Endodermal cell (in vitro differentiated cells): ENCODE results near the genes NUTM2G, TSTD2 and ANP32B.

- PRO-cap = unidirectional peak, plus-strand start at chr9:96618885
These were observed 1.2 kb downstream of the CDC14B start for GRCh38 chr9:96618240-96619029.

GRCh38 chr9:96818129-96818724 is 36.1 kb downstream of the ZNF782 start:
- PRO-cap = no peak

DNA sequence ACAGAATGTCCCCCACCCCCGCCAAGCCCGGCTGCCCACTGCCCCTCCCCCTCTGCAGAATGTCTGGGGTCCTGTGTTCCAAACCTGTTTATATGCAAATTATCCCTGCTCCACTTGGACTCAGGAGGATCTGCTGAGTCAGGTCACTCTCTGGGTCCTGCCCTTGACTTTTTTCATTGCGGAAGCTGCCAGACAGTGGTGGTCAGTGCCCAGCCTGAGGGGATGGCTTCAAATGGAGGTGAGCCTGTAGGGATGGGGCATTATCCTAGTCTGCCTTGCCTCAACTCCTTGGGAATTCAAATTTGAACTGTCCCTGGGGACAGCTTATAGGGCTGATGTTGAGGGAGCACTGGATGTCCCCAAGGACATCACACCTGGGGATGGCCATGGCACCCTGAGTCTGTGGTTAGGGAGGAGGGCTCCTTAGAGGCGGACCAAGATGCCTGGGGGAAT is at the start of gene NUTM2G:
Gene NUTM2G, plus strand, starts transcription at position 41 of the 453 bp plus-strand sequence.
- PRO-cap = no peak

DNA sequence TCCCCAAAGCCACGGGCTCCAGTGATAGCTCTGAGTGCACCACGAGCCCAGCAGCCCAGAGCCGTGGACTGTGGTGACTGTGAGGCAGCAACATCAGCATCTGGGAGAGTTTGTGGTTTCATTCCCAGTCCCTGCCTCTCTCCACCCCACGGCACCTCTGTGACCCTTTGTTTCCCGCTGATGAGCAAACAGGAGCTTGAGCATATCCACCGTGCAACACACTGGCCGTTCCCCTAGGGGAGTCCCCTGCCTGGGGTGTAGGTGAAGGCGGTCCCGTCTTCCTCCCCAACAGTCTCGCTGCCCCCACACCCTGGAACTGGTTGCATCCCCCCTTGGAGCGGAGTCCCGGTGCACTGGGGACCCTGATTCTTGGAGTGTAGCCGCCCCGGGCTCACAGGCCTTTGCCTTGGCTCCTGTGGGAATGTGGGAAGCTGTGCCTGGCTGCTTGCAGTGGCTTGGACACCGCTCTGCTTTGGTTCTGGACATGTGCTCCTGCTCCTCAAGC is 5.5 kb downstream of the NUTM2G start:
- PRO-cap = no peak

DNA sequence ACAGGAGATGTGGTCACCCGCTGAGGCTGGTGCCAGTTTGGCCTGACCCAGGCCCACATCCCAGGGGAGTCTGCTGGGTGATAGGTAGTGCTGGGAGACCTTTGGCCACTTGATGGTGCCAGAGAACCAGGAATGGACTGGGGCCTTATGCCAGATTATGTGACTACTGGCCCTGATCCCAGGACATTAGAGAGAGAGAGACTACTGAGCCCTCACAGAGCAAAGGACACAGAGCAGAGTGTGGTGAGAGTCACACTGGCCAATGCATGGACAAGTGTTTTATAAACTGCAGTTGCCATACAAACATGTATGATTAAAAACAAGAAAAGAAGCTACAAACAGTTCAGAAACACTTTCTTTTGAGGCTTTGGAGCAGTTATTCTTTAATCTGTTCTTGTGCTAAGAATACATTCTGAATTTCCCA is 32.8 kb upstream of the TMOD1 start:
- PRO-cap = unidirectional peak, plus-strand start at position 215 of the sequence

GRCh38 chr9:97500241-97500583 is 1.3 kb upstream of the TMOD1 start:
- PRO-cap = no peak

GRCh38 chr9:97500897-97501341 is 547 bp upstream of the TMOD1 start:
- PRO-cap = no peak

- PRO-cap = no peak
These were observed 9.3 kb downstream of the TMOD1 start for GRCh38 chr9:97510525-97511505.

- PRO-cap = no peak
These were observed 51.7 kb downstream of the TMOD1 start for GRCh38 chr9:97553135-97553604.

- PRO-cap = bidirectional peak, plus-strand start at chr9:97632446, minus-strand start at chr9:97632425
These were observed 773 bp downstream of the TSTD2 start for GRCh38 chr9:97632183-97633007.

- PRO-cap = bidirectional peak, plus-strand start at chr9:97633039, minus-strand start at chr9:97633056; bidirectional peak, plus-strand start at chr9:97633821, minus-strand start at chr9:97633301
These were observed at the start of gene TSTD2 for GRCh38 chr9:97633008-97634108. Gene TSTD2, minus strand, starts transcription at chr9:97633368.

GRCh38 chr9:97876720-97877339 is 23.8 kb downstream of the FOXE1 start:
- PRO-cap = no peak

- PRO-cap = no peak
These were observed 1.7 kb upstream of the TRMO start for GRCh38 chr9:97923710-97924626.

DNA sequence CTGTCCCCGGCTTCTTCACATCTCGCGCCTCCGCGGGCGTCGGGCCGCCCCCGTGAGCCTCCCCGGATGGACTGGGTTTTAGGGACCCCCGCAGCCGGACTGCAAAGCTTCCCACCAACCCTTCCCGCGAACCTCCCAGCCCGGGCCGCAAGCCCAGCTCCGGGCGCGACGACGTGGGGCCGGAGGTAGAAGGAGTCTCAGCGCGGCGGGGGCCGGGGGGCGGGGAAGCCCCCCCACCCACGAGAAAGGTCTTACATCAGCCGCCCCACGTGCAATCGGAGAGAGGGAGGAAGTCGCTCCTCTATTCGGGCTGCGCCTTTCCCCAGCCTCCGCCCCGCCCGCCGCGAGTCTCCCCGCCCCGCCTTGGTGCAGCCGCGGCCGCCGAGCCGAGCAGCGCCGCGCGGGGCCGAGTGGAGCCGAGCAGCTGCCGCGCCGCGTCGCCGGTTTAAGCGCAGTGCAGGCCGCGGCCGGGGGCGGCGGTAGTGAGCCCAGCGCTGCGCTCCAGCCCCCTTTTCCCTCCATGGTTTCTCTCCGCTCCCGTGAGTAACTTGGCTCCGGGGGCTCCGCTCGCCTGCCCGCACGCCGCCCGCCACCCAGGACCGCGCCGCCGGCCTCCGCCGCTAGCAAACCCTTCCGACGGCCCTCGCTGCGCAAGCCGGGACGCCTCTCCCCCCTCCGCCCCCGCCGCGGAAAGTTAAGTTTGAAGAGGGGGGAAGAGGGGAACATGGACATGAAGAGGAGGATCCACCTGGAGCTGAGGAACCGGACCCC is at the start of gene ANP32B:
Gene ANP32B, plus strand, starts transcription at position 510 of the 771 bp plus-strand sequence.
- PRO-cap = bidirectional peak, plus-strand start at position 510 of the sequence, minus-strand start at position 199 of the sequence

DNA sequence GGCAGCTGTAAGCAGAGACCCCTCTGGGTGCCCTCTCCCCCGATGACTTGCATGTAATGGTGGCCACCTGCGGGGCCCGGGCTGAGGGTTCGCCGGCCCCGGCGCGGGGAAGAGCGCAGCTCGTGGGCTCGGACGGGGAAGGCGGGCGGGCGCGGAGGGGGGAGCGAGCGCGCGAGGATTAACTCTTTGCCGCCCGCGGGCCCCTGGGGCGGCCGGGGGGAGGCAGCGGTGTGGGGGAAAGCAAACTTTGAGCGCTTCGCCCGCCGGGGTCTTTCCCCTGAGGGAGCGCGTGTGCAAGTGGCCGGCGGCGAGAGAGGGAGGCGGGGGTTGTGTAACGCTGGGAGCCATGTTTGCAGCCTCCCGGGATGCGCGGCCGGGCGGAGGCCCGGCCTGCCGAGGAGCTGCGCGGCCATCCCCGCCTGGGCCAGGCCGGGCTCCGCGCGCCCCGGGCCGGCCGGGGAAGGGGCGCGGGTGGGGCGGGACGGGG is 505 bp downstream of the ANP32B start:
- PRO-cap = bidirectional peak, plus-strand start at position 269 of the sequence, minus-strand start at position 303 of the sequence

- PRO-cap = bidirectional peak, plus-strand start at chr9:97984365, minus-strand start at chr9:97984144
These were observed 1.3 kb downstream of the ANP32B start for GRCh38 chr9:97984090-97985170.

GRCh38 chr9:98099598-98100424 is 19.2 kb downstream of the TRIM14 start:
- PRO-cap = no peak

GRCh38 chr9:98191470-98192429 is 687 bp downstream of the CORO2A start:
- PRO-cap = no peak

DNA sequence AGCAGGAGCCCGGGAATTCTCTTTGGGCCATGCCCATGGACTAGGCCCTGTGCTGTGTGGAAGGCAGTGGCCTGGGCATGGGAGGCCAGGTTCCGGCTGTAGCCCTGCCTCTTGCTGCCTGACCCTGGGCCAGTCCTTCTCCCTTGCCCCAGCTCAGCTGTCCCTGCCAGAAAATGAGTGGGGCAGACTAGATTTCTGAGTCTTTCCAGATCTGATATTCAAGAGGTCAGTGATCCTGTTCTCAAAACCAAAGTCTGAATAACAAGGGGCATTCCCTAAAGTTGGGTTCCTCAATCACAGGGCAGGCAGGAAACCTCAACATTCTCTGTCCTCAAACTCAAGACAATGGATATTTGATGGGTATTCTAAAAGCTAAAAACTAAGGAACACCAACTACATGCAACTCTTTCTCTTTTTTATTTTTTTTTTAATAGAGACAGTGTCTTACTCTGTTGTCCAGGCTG is 24.9 kb upstream of the CORO2A start:
- PRO-cap = no peak

DNA sequence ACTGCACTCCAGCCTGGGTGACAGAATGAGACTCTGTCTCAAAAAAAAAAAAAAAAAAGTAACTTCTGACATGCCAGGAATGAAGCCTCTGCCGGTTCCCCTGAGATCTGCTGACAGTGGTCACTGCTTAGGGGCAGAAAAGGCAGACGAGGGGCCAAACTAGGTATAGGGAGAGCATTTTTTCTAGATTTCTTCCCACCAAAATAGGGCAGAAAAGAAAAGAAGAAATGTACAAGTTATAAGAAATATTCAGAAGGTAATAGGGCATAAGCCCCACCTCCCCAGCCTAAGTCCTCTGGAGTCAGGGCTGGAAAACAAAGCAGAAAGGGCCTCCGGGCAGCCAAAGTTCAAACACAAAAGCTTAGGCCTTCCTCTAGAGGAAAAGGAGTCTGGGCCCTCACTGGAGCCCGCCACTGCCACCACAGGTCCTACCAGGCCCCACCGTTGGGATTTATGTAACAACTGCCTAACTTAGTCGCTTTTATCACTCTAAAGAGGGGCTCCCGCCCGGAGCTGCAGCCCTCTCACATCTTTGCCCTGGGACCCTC is 27.6 kb downstream of the TBC1D2 start:
- PRO-cap = no peak